GM12878 (cell line): Measurements from ENCODE around the gene TENM4.

- RAMPAGE, long total RNA = no peak
- RRBS, 2 experiments = no CpG with 5 or more reads among the region's 7 CpGs
CAGE:
- cytosol, long polyA minus RNA = start-site peak on the minus strand at chr11:77700780-77700800, 28 reads; start-site peak on the minus strand at chr11:77701305-77701510, 27 reads
- cytosol, long polyA plus RNA = no peak
- long polyA plus RNA = no peak
- nucleolus, long total RNA = no peak
- nucleus, long polyA plus RNA = no peak
- nucleus, long total RNA = no peak
These were observed 63.3 kb upstream of the CLNS1A start for GRCh38 chr11:77700678-77701598.

DNA sequence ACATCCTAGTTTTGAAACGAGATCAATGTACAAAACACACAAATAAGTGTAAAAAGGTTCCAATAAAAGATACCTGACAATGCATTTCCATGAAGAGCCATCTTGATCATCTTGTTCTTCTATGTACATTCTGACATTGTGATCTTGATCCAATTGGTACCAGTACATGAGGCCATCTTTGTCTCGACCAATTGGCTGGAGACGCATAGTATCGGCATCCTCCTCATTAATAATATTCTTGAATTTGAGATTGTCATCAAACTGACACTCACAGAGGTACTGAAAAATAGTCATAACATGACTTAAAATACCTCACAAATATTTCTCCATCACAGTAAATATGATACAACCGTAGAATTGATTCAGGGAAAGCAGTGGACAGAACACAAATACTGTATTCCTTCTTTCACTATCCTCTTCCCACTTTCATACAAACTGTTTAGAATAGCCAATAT, 79.8 kb downstream of the RSF1 start:
- RAMPAGE, long total RNA = no peak
- RRBS, 2 experiments = no CpG with 5 or more reads among the region's 5 CpGs
CAGE:
- cytosol, long polyA minus RNA = no peak
- cytosol, long polyA plus RNA = no peak
- long polyA plus RNA = no peak
- nucleolus, long total RNA = no peak
- nucleus, long polyA plus RNA = no peak
- nucleus, long total RNA = no peak

DNA sequence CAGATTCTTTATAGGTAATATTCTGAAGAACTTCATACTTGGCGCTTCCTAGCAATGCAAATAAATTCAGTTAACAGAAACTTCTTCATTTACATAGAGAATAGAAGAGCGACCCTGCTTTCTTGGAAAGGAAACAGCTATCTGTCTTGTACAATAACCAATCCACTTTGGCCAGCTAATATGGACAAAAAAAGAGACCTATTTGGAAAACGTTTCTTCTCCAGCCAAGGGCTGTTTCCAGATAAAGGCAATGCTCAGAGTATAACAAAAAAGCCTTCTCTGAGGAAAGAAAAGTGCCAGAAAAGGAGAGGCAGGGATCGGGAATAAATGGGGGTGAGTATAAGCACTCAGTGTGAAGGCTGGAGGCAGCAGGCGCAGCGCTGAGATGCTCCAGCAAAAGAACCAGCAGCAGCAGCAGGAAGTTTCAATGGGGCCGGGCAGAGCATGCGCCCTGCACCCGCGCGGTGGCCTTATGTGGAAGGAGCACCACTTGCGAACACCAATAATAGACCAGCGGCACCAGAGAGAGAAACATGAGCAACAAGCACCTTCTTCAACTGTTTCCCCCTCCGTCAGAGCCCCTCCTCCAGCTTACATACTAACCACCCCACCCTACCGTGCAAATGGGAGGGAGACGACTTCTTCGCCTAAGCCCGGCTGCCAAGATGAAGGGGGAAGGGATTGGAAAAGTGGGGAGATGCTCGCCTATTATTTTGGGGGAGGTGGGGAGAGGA, 1.3 kb downstream of the RSF1 start:
- RAMPAGE, long total RNA = no peak
- RRBS, 2 experiments = no CpG with 5 or more reads among the region's 19 CpGs
CAGE:
- cytosol, long polyA minus RNA = no peak
- cytosol, long polyA plus RNA = no peak
- long polyA plus RNA = no peak
- nucleolus, long total RNA = no peak
- nucleus, long polyA plus RNA = no peak
- nucleus, long total RNA = no peak

DNA sequence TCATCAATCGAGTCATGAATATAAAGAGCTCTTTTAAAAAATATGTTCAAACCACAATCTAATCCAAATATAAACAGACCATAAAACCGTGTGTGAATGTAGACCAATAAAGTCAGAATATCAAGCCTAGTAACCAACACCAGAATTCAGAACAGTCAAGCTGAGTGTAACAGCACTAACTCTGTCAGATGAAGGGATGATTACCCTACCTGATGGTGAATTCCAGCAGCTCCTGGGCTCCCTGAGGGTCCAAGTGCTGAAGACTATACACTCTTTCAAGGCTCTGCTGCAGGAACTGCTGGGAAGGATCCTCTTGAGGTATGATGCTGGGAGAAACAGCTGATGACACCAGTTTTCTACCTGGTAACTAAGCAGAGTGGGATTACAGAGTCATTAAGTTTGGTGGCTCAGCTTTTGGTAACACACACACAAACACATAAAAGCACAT, 75.8 kb downstream of the INTS4 start:
- RAMPAGE, long total RNA = no peak
- RRBS, 2 experiments = no CpG with 5 or more reads among the region's 2 CpGs
CAGE:
- cytosol, long polyA minus RNA = no peak
- cytosol, long polyA plus RNA = no peak
- long polyA plus RNA = no peak
- nucleolus, long total RNA = no peak
- nucleus, long polyA plus RNA = no peak
- nucleus, long total RNA = no peak

DNA sequence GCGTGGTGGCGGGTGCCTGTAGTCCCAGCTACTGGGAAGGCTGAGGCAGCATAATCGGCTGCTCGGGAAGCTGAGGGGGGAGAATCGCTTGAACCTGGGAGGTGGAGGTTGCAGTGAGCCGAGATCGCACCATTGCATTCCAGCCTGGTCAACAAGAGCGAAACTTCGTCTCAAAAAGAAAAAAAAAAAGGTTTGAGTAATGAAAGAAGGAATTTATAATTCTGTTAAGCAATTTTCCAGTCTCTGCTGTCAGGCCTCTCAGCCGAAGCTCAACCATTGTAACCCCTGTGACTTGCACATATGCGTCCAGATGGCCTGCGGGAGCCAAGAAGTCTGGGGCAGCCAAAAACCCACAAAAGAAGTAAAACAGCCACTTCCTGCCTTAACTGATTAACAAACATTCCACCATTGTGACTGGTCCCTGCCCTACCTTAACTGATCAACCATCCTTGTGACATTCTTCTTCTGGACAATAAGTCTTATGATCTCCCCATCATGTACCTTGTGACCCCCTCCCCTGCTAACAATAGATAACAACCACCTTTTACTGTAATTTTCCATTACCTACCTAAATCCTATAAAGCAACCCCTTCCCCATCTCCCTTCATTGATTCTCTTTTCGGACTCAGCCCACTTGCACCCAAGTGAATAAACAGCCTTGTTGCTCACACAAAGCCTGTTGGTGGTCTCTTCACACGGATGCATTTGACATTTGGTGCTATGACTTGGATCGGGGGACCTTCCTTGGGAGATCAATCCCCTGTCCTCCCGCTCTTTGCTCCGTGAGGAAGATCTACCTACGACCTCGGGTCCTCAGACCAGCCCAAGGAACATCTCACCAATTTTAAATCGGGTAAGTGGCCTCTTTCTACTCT, 1.2 kb upstream of the NDUFC2 start:
- RAMPAGE, long total RNA = no peak
- RRBS, 2 experiments = no CpG with 5 or more reads among the region's 20 CpGs
CAGE:
- cytosol, long polyA minus RNA = no peak
- cytosol, long polyA plus RNA = no peak
- long polyA plus RNA = no peak
- nucleolus, long total RNA = no peak
- nucleus, long polyA plus RNA = no peak
- nucleus, long total RNA = no peak

- RAMPAGE, long total RNA = no peak
- RRBS, 2 experiments = no CpG with 5 or more reads among the region's 7 CpGs
CAGE:
- cytosol, long polyA minus RNA = no peak
- cytosol, long polyA plus RNA = no peak
- long polyA plus RNA = no peak
- nucleolus, long total RNA = no peak
- nucleus, long polyA plus RNA = no peak
- nucleus, long total RNA = no peak
These were observed 7.3 kb downstream of the ALG8 start for GRCh38 chr11:78131781-78132893.

DNA sequence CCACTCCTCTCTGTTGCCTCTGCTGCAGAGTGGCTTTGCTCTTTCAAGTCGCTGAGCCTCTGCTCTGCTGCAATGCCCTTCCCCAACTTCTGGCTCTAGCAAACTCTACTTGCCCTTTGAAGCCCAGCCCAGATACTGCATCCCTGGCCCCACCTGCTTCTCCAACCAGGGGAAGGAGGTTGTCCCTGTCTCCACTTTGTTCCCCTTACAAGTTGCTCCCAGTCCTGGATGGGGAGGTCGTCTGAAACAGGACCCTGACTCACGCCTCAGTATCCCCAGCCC, 19.3 kb upstream of the ALG8 start:
- RAMPAGE, long total RNA = no peak
- RRBS, 2 experiments = no CpG with 5 or more reads among the region's 3 CpGs
CAGE:
- cytosol, long polyA minus RNA = no peak
- cytosol, long polyA plus RNA = no peak
- long polyA plus RNA = no peak
- nucleolus, long total RNA = no peak
- nucleus, long polyA plus RNA = no peak
- nucleus, long total RNA = no peak

GRCh38 chr11:78192381-78192886, 3.7 kb downstream of the USP35 start:
- RAMPAGE, long total RNA = no peak
- RRBS, 2 experiments = no CpG with 5 or more reads among the region's 5 CpGs
CAGE:
- cytosol, long polyA minus RNA = no peak
- cytosol, long polyA plus RNA = no peak
- long polyA plus RNA = no peak
- nucleolus, long total RNA = no peak
- nucleus, long polyA plus RNA = no peak
- nucleus, long total RNA = no peak

GRCh38 chr11:78220930-78221267, 32.2 kb downstream of the USP35 start:
- RAMPAGE, long total RNA = no peak
- RRBS, 2 experiments = no CpG with 5 or more reads among the region's 5 CpGs
CAGE:
- cytosol, long polyA minus RNA = no peak
- cytosol, long polyA plus RNA = no peak
- long polyA plus RNA = no peak
- nucleolus, long total RNA = no peak
- nucleus, long polyA plus RNA = no peak
- nucleus, long total RNA = no peak

- RAMPAGE, long total RNA = no peak
- RRBS, 2 experiments = no CpG with 5 or more reads among the region's 1 CpG
CAGE:
- cytosol, long polyA minus RNA = no peak
- cytosol, long polyA plus RNA = no peak
- long polyA plus RNA = no peak
- nucleolus, long total RNA = no peak
- nucleus, long polyA plus RNA = no peak
- nucleus, long total RNA = no peak
These were observed 17.5 kb downstream of the GAB2 start for GRCh38 chr11:78400007-78400600.

- RAMPAGE, long total RNA = no peak
- RRBS, 2 experiments = no CpG with 5 or more reads among the region's 2 CpGs
CAGE:
- cytosol, long polyA minus RNA = no peak
- cytosol, long polyA plus RNA = no peak
- long polyA plus RNA = no peak
- nucleolus, long total RNA = no peak
- nucleus, long polyA plus RNA = no peak
- nucleus, long total RNA = no peak
These were observed 16.7 kb downstream of the GAB2 start for GRCh38 chr11:78400832-78401389.

- RAMPAGE, long total RNA = no peak
- RRBS, 2 experiments = no CpG with 5 or more reads among the region's 16 CpGs
CAGE:
- cytosol, long polyA minus RNA = no peak
- cytosol, long polyA plus RNA = no peak
- long polyA plus RNA = no peak
- nucleolus, long total RNA = no peak
- nucleus, long polyA plus RNA = no peak
- nucleus, long total RNA = no peak
These were observed 46.5 kb upstream of the GAB2 start for GRCh38 chr11:78464079-78464640.

DNA sequence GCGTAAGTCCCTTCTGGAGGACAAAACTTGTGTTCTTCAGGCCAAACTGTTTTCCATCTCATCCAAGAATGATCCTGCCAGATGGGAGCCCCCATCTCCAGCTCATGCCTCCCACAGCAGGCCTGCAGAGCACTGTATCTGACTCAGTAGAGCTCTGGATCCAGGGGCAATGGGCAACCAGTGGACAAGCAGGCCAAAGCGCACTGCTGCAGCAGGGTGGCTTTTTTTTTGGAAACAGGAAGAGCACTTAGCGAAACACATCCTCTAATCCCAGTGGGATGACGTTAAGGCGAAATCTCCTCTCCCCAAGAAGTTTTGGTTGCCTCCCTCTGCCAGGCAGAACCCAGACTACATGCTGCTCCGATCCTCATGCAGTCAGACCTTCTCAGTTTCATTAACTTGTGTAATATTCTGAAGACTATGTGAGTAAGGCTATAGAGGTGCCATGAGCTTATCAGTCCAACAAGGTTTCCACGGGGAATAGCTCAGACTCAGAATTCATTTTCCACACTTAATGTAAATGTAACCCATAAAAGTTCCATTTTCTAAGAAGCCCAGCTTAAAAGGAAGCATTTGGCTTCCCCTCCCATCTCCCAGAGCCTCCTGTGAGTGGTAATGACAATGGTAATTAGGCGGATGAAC, 81.3 kb upstream of the NARS2 start:
- RAMPAGE, long total RNA = no peak
- RRBS, 2 experiments = no CpG with 5 or more reads among the region's 8 CpGs
CAGE:
- cytosol, long polyA minus RNA = no peak
- cytosol, long polyA plus RNA = no peak
- long polyA plus RNA = no peak
- nucleolus, long total RNA = no peak
- nucleus, long polyA plus RNA = no peak
- nucleus, long total RNA = no peak

DNA sequence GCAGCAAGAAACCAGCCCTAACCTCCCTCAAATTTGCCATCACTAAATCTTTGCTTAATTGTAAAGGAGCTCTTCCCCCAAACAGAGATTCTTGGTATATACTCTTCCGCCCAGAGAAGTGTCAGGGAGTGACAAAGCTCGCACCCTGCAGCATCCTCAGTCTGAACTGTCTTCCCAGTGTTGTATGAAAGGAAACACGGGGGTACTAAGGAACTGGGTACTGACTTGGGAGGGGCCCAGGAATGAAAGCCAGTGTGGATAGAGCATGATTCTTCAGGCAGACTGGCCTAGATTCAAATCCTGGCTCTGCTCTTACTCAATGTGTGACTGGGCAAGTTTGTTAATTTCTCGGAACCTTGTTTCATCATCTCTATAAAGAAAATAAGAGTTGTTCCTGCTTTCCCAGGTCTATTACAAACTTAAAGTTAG, 265.9 kb upstream of the NARS2 start:
- RAMPAGE, long total RNA = no peak
- RRBS, 2 experiments = no CpG with 5 or more reads among the region's 4 CpGs
CAGE:
- cytosol, long polyA minus RNA = no peak
- cytosol, long polyA plus RNA = no peak
- long polyA plus RNA = no peak
- nucleolus, long total RNA = no peak
- nucleus, long polyA plus RNA = no peak
- nucleus, long total RNA = no peak

DNA sequence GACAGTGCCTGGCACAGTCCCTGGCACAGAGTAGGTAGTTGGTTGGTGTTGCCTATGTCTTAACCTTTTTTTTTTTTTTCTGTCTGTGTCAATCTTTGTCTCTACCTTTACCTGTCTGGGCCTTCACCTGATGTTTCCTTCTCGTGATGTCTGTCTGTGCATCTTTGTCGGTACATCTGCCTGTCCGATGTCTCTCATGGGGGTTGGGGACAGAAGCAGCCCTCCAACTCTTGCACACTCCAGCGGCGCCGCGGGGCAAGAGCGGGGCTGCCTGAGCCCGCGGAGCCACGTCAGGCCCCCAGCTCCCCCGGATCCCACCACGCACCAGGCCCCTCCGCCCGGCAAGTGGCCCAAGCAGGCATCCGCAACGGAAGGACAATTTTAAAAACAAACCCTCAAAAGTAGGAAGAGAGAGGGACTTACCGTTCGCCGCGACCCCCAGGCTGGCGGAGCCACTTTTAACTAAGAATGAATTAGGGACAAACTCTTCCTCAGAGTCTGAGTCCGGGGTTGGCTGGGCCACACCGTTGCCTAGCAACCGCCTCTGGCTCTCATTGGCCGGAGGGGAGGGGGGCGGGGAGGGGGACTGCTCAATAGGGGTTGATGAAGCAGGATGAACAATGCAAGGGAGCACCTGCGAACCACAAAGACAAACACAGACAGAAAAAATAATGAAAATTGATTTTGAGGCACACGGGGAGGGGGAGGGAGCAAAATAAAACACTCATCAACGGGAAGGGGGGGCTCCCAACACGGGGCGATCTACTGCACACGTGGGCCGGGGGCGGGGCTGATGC, 387.3 kb upstream of the NARS2 start:
- RAMPAGE, long total RNA = no peak
- RRBS, 2 experiments = 2% methylated on average over 4 of the region's 35 CpGs
CAGE:
- cytosol, long polyA minus RNA = no peak
- cytosol, long polyA plus RNA = no peak
- long polyA plus RNA = no peak
- nucleolus, long total RNA = no peak
- nucleus, long polyA plus RNA = no peak
- nucleus, long total RNA = no peak

DNA sequence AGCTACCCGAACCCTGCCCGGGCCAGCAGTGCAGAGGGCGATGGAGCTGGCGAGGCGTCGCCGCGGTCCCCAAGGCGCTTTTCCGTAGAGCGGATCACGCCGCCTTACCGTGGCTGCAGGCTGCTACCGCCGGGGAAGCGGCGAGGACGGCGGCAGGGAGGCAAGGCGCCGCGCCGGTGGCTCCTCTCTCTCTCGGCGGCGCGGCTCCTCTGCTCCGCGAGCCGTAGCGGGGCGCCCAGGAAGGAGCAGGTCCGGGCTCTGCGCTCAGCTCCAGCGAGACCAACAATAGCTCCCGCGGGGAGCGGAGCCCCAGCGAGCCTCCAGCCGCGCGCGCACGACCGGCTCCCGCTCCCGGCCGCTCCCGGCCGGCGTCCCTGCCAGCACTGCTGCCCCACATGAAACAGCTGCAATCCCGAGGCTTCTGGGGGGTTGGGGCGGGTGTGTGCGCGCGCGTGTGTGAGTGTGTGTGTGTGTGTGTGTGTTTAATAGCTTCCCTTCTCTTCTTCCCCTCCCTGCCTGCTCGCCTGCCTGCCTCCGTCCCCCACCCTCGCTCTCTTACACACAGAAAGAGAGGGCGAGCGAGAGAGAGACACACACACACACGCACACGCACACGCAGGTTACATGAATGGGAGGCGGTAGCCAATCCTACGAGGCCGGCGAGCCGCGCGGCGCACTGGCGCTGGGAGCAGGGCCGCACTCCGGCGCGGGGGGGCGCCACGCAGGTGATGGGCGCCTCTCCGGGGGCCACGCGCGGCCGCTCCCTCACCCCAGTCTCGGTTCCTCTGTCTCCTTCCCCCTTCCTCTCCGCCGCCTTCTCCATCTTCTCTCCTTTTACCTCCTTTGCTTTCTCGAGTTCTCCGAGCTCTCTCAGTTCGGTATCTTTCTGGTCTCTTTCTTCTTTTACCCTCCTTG, at the start of gene TENM4:
TENM4 (minus strand) TSS at position 630 of the 915 bp plus-strand sequence.
- RAMPAGE, long total RNA = no peak
- RRBS, 2 experiments = 2% methylated on average over 43 to 47 of the region's 93 CpGs
CAGE:
- cytosol, long polyA minus RNA = no peak
- cytosol, long polyA plus RNA = no peak
- long polyA plus RNA = no peak
- nucleolus, long total RNA = no peak
- nucleus, long polyA plus RNA = no peak
- nucleus, long total RNA = no peak

DNA sequence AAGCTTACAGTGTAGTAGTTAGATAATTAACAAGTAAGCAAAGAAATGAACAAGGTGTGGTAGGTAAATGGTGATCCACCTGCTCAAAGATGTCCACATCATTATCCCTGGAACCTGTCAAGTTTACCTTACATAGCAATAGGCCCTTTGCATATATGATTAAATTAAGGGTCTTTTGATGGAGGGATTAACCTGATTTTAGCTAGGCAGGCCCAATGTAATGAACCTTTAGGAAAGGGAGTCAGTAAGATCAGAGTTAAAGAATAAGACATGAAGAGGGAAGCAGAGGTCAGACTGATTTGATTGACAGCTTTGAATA, 56.0 kb upstream of the TENM4 start:
- RAMPAGE, long total RNA = no peak
CAGE:
- cytosol, long polyA minus RNA = no peak
- cytosol, long polyA plus RNA = no peak
- long polyA plus RNA = no peak
- nucleolus, long total RNA = no peak
- nucleus, long polyA plus RNA = no peak
- nucleus, long total RNA = no peak

GRCh38 chr11:82695438-82695972, 38.2 kb downstream of the FAM181B start:
- RAMPAGE, long total RNA = no peak
- RRBS, 2 experiments = no CpG with 5 or more reads among the region's 4 CpGs
CAGE:
- cytosol, long polyA minus RNA = no peak
- cytosol, long polyA plus RNA = no peak
- long polyA plus RNA = no peak
- nucleolus, long total RNA = no peak
- nucleus, long polyA plus RNA = no peak
- nucleus, long total RNA = no peak

- RAMPAGE, long total RNA = no peak
- RRBS, 2 experiments = no CpG with 5 or more reads among the region's 4 CpGs
CAGE:
- cytosol, long polyA minus RNA = no peak
- cytosol, long polyA plus RNA = no peak
- long polyA plus RNA = no peak
- nucleolus, long total RNA = no peak
- nucleus, long polyA plus RNA = no peak
- nucleus, long total RNA = no peak
These were observed 58.3 kb downstream of the PRCP start for GRCh38 chr11:82841748-82842433.

GRCh38 chr11:83025141-83025764, 46.4 kb downstream of the RAB30 start:
- RAMPAGE, long total RNA = no peak
- RRBS, 2 experiments = no CpG with 5 or more reads among the region's 2 CpGs
CAGE:
- cytosol, long polyA minus RNA = no peak
- cytosol, long polyA plus RNA = no peak
- long polyA plus RNA = no peak
- nucleolus, long total RNA = no peak
- nucleus, long polyA plus RNA = no peak
- nucleus, long total RNA = no peak